ENCODE measurements around a stretch of chr3.

GRCh38 chr3:197509567-197510628 lies 45.9 kb downstream of the BDH1 start:
- PRO-cap: unidirectional peak, minus-strand start at chr3:197510178
- RRBS: 10% methylated on average over 24 of the region's 55 CpGs

DNA sequence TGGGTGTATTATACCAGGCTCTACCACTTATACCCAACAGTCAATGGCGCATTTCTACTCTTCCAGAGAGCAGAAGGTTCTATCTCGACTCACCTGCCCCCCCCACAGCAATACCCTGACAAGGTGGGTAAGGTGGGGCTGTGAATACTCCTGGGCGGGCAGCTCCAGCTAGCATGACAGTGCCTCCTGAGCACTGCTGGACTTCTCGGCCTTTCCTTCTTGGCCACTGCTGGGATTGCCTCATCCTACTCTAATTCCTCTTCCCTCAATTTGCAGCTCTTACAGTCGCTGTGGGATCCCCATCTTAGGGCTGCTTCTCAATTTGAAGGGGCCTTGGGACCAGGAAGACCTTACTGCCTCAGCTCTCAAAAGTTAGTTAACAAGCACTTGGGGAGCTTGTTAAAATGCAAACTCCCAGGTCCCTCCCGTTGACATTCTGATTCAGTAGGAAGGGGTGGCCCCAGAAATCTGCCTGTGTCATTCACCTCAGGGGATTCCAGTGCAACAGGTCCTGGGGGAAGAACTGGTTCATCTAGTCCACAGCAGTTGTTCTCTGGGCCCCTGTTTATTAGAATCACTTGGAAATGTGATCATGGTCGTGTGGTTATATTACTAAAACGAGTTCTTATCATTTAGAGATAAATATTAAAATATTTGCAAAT lies 14.8 kb downstream of the BDH1 start:
- PRO-cap: no peak
- RRBS: no CpG with 5 or more reads among the region's 8 CpGs

DNA sequence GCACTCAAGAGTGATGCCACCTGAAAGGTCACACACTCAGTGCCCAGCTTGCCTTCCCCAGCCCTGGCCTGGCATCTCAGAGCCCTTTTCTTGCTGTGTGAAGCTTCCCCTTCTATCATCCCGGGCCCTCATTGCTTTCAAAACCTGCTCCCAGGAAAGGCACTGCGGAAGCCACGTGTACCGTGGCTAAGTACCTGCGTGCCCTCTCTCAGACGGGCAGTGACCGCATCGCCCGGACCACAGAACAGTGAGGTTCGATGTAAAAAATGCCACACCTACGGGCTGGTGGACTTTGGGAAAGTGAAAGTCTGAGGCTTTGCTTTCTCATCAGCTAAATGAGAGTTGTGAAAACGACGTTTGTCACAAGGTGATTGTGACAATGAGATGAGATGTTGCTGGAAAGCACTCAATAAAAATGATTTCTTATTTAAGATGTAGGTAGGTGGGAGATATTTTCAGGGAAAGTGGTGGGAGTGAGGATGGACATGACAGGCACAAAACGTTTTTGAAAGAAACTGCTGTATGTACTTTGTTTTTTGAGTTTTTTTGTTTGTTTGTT lies 48.4 kb upstream of the BDH1 start:
- PRO-cap: no peak
- RRBS: 98% methylated on average over 5 of the region's 14 CpGs

GRCh38 chr3:197664457-197665203 lies 72.1 kb downstream of the RUBCN start:
- PRO-cap: no peak
- RRBS: no CpG with 5 or more reads among the region's 34 CpGs

- PRO-cap: bidirectional peak, plus-strand start at chr3:197712577, minus-strand start at chr3:197712342
- RRBS: no CpG with 5 or more reads among the region's 10 CpGs
These were observed 24.3 kb downstream of the RUBCN start for GRCh38 chr3:197712189-197712929.

DNA sequence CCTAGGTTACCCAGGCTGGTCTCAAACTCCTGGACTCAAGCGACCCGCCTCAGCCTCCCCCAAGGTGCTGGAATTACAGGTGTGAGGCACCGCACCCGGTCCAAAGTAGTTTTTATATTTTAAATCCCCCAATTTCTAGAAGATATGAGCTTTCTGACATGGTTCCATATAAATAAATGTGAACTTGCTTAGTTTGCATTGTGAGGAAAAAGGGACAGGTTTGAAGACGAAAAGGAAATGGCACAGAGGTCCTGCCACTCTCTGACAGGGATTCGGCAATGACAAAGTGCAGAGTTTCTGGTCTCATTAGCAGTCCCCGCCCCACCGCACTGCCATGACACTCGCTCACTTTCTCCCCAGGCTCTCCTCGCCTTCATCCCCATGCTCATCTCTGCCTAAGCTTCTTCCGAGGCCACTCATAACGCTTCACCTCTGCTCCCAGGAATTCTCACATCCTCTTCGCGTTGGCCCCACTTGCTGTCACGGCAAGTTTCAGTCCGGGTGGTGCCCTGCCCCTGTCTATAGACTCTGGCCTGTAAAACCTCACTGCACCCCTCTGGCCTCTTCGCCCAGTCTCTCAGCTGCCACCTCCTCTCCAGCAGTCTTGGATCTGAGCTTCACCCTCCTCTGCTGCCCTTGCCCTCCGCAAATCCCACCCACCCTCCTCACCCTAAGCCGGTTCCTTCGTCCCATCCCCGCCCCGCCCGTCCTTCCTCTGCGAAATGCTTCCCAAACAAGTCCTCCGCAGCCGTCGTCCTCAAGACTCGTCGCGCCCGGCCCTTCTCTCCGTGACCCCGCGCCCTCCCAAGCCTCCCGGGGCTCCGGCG lies 702 bp downstream of the RUBCN start:
- PRO-cap: no peak
- RRBS: 2% methylated on average over 18 of the region's 37 CpGs

DNA sequence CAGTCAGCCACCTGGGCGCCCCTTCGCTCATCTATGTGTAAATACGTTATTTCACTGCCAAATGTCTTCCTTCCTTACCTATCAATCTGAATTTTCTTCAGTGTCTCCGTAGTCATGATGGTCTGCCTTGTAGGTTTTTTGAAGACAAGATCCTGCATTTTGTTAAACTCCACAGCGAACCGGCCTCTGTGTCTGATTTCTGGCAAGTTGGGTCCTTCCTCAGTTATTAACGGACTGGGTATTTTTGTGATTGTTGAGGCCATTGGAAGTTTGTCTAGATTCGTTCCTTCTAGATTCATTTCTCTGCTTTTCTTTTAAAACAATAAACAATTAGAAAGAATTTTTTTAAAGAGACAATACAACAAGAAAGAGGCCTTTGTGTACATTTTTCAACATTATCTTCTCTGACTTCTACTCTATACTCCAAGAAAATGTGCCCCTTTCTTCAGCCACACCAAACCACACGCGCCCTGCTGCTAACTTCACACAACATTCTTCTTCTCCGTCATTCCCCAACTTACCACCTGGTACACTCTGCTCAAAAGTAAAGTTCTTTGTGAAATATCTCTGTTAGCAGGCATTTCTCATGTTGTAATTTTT lies 11.4 kb upstream of the RPL35A start:
- PRO-cap: no peak
- RRBS: no CpG with 5 or more reads among the region's 11 CpGs

DNA sequence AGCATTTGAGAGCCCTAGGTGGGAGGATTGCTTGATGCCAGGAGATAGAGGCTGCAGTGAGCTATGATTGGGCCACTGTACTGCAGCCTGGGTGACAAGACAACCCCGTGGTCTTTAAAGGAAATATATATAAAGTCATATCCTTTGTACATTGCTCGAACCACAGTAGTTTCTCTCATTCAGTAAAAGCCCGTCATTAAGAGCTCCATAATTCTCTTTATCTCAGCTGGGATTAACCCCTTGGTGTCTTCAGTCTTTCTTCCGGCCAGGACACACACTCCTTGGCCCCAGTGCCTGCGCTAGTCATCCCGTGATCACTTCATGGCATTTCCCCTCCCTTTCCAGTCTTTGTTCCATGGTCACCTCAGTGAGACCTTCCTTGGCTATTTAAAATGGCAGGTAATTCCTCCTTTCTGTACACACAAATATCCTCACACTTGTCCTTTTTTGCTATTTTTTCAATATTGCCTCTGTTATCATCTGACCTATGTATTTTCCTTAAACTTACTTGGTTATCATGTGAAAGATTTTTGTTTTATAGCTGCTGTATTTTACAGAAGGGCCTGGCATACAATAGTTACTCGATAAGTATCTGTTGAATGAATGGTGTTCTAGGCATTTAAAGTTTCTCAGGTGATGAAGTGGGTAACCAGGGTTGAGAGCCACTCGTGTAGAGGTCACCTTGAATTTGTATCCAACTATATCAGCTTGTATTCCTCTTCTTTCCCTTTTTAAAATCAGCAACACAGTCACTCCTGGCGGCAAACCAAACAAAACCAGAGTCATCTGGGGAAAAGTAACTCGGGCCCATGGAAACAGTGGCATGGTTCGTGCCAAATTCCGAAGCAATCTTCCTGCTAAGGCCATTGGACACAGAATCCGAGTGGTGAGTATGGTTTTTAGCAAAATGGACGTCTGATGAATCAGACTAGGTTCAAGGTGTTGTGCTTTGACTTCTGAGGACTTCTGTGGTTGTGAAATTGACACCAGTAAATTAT lies 3.6 kb downstream of the RPL35A start:
- PRO-cap: no peak
- RRBS: no CpG with 5 or more reads among the region's 14 CpGs

DNA sequence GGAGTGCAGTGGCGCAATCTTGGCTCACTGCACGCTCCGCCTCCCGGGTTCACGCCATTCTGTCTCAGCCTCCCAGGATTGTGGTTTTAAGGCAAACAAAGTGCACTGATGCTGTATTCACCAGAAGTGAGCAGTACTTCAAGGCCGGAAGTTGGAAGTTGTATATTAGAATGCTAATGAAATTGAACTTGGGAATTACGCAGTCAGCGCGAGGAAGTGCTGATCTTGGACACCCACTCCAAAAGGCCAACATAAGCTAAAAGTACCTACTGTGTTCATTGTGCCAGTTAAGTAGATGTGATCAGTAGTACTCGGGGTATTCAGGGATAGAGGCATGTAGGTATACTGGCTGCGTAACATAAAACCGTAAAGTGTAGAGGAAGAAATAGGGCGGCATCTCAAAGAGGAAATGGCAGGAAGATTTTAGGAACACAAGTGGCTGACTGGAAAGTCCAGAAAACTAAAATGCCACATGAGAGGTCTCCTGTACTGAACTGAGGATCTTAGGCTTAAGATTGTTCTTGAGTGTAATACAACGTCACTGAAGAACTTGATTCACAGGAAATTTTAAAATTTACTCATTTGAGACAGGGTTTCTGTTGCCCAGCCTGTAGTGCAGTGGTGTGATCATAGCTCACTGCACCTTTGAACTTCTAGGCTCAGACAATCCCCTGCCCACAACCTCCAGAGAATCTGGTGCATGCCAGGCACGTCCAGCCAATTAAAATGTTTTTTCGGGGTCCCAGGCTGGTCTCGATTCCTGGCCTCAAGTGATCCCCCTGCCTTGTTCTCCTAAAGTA lies 2.1 kb downstream of the IQCG start:
- PRO-cap: no peak
- RRBS: 88% methylated on average over 1 of the region's 17 CpGs

All from Caco-2 (cell line).